Kidney epithelial cell (primary cell): ENCODE measurements around a stretch of chr3.

- RAMPAGE, long total RNA, result no peak
- RRBS, result no CpG with 5 or more reads among the region's 8 CpGs
These were observed 146.5 kb upstream of the UBE2E1 start for GRCh38 chr3:23659256-23659619.

DNA sequence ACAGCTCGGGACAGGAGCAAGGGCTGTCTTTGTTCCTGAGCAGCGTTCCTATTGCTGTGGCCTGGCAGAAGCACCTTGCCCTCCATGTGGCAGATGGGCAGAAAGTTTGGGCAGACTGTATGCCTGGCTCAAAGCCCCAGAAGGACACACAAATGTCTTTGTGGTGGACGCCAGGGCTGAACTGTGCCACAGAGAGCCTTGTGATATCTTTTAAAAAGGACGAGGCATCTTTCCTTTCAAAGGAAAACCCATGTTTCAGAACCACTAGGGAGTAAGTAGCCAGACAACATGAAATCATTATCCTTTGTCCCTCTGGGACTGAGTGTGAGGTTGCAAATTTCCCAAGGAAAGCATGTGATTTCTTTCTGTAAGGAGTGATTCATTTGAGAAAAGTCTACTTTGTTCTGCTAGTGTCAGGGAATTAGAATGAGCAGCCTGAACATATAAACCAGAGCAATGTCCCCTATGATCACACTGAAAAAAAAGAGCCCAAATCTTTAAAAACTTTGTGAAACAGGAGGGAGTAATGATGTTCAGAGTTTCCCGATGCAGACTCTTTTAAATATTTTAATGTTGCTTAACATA lies 29.2 kb upstream of the UBE2E1 start:
- RAMPAGE, long total RNA, result no peak
- RRBS, result no CpG with 5 or more reads among the region's 5 CpGs

DNA sequence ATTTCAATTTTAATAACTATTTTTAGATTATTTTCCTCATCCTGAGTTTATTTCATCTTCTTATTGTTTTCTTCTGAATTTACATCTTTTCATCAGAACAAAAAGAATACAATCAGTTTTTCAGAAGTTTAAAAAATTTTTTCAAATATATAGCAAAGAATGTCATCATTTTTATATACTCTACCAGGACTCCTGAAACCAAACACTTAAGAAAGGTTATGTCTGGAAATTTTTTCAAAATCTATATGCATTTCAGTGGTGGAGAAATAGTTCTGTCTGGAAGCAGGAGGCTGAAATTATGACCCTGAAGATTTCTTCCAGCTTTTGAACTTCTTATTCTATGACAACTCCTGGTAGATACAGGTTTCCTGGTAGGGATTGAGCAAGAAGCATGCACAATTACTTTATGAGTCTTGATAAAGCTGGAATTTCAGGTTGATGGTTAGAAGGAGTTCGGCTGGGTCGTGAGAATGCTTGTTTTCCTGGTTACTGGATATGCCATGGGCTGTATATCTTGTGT lies 1.5 kb upstream of the UBE2E1 start:
- RAMPAGE, long total RNA, result no peak
- RRBS, result no CpG with 5 or more reads among the region's 2 CpGs

DNA sequence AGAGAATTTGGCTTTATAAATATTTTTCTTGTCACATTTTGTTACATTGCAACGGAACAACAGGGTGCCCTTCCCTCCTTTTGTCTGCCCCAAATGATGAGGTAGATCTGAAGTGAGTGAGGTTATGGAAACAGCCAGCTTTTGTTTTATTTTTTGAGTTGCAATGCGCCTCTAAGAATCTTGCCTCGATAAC lies 1.6 kb downstream of the NR1D2 start:
- RAMPAGE, long total RNA, result no peak
- RRBS, result no CpG with 5 or more reads among the region's 3 CpGs

- RAMPAGE, long total RNA, result no peak
- RRBS, result no CpG with 5 or more reads among the region's 3 CpGs
These were observed 36.8 kb downstream of the NR1D2 start for GRCh38 chr3:23981886-23982257.

DNA sequence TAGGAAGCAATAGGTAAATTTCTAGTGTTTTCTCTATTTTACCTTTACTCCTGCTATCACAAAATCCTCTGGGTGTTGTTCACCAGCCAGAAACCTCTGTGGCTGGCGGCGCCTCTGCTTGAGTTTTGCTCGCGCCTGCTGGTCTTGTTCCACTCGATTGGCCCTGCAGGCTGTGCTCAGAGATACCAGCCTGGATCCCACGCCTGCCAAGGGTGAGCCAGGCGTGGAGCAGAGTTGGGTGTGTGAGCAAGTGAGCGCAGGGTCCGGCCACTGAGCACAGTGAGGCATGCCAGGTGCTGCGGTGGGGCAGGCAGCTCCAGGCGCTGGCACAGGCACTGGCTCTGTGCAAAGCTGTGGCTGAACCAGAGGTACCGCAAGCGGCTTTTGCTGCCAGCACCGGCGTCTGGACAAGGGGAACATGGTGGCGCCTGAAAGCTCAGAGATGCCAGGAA lies 73.6 kb downstream of the NR1D2 start:
- RAMPAGE, long total RNA, result no peak
- RRBS, result no CpG with 5 or more reads among the region's 16 CpGs

DNA sequence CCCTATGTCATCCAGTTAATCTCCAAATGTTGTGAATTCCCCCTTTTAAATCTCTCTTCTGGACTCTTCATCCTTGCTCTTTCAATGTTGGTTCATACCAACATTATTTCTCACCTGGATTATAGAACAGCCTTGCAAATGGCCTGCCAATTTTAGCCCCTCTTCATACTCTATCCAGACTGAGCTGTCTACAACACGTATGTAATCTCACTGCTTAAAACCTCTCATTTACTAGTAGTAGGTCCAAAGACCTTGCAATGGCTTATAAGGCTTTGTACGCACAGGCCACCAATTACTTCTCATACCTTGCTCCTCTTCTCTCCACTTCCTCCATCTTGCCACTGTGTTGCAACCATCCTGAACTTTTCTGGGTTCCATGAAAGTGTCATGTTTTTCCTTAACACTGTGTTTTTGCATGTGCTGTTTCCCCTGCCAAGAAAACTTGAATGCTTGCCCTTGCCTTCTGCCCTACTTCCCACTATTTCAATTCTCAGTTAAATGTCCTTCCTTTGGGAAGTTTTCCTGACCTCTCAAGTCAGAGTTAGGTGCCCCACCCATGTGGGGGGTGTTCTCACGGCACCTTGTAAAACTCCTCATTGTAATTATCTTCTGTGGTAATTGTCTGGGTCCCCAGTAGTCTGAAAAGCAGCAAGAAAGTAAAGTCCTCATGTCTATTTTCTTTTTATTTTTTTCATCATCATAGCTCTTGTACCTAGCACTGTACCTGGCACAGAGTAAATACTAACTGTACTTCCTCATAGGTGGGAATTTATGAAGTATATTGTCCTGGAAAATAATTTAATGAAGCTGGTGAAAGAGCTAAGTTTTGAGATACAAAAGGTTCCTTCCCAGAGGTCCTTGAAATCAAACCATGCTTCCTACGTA lies 182.8 kb downstream of the THRB start:
- RAMPAGE, long total RNA, result no peak
- RRBS, result no CpG with 5 or more reads among the region's 4 CpGs

DNA sequence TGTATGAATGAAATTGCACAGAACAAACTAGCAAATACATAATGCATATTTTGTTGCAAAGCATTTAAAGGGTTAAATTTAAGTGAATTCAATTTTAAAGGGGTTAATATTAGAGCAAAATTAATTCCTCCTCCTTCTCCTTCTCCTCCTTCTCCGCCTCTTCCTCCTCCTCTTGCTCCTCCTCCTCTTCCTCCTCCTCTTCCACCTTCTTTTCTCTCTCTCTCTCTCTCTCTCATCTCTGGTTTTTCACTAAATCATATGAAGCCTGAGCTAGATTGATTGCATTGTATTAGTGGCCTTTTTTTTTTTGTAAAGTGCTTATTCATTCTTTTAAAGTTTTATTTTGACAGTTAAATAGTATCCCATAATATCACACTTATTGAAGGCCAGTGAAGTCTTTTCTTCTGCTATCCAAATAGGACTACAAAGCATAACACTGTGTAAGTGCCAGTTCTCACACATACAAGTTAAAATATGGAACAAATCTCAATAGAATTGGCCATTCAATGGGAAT lies 154.4 kb downstream of the THRB start:
- RAMPAGE, long total RNA, result no peak
- RRBS, result no CpG with 5 or more reads among the region's 1 CpG

- RAMPAGE, long total RNA, result no peak
- RRBS, result no CpG with 5 or more reads among the region's 3 CpGs
These were observed 28.3 kb downstream of the THRB start for GRCh38 chr3:24466221-24466783.

DNA sequence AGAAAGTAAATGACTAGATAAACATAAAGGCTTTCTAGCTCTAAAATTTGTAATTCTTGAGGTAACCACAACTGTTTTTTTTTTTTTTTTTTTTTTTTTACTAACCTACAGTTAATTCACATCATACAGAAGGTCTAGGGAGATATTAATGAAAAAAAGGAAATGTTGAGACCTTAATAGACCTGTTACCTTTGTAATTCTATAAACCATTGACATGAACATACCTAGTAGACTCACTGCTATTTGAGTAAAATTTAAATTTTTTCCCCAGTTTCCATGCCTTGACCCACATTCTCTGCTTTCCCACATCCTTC lies 413.9 kb upstream of the THRB start:
- RAMPAGE, long total RNA, result no peak

- RAMPAGE, long total RNA, result no peak
- RRBS, result no CpG with 5 or more reads among the region's 8 CpGs
These were observed 42.3 kb upstream of the RARB start for GRCh38 chr3:25385627-25386320.

- RAMPAGE, long total RNA, result no peak
- RRBS, result no CpG with 5 or more reads among the region's 8 CpGs
These were observed 27.7 kb downstream of the RARB start for GRCh38 chr3:25455554-25456360.

DNA sequence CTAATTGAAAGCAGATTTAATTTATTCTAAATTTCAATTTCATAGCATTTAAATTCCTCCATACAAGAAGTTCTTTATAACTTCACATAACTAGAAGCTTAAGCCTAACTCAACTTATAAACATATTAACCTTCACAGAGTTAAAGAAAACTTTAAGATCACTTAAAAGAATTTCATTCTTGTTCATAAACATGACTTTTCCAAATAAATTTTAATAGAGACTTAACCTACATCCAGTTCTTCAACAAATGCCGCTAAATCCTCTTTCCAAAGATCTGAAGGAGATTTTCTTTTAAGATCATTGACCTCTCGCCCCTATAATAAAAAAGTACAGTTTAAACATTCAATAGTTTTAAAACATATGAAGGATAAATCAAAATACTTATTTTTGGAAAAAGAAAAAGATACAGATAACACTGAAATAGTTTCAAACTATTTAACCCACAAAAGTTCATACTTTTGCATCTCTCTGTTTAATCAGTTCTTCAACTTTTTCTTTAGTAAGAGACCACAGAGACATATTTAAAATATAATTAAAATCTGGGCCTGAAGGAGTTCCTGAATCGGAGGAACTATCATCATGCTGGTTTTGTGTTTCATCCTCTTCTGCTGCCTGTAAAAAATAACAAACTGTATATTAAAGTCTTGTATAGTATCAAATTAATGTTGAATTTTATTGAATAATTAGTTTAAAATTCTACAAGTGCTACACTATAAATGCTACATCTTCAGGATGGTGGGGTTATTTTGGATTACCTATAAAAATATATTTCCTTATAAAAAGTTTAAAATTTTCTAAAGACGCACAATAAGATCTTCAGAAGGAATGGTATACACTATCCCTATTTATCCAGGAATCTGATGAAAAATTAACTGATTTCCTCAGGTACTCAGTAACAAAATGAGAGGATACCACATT lies 49.5 kb downstream of the TOP2B start:
- RAMPAGE, long total RNA, result no peak
- RRBS, result no CpG with 5 or more reads among the region's 4 CpGs

- RAMPAGE, long total RNA, result no peak
- RRBS, result no CpG with 5 or more reads among the region's 4 CpGs
These were observed 44.2 kb downstream of the TOP2B start for GRCh38 chr3:25620505-25620926.

- RAMPAGE, long total RNA, result no peak
- RRBS, result no CpG with 5 or more reads among the region's 8 CpGs
These were observed 34.3 kb downstream of the TOP2B start for GRCh38 chr3:25629992-25631131.

DNA sequence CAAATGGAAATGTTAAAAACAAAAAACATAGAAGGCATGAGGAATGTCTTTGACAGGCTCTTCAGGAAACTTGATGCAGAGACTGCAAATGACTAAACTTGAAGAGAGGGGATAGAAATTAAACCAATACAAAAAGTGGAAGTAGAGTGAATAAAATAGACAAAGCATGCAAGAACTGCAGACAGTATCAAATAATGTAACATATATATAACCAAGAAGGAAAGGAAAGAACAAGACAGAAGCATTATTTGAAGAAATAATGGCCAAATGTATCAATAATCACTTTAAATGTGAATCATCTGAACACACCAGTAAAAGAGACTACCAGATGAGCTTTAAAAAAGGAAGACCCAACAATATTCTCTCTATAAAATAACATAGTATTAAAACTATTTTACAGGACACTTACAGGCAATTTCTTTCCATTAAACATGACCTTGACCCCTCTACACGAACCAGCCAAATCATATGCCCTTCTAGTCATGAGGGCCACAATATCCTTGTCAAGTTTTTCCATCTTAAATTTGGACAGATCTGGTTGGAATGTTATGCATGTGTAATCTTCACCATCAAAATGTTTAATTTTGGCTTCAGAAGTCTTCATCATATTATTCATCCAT lies 29.1 kb downstream of the TOP2B start:
- RAMPAGE, long total RNA, result no peak
- RRBS, result no CpG with 5 or more reads among the region's 1 CpG

DNA sequence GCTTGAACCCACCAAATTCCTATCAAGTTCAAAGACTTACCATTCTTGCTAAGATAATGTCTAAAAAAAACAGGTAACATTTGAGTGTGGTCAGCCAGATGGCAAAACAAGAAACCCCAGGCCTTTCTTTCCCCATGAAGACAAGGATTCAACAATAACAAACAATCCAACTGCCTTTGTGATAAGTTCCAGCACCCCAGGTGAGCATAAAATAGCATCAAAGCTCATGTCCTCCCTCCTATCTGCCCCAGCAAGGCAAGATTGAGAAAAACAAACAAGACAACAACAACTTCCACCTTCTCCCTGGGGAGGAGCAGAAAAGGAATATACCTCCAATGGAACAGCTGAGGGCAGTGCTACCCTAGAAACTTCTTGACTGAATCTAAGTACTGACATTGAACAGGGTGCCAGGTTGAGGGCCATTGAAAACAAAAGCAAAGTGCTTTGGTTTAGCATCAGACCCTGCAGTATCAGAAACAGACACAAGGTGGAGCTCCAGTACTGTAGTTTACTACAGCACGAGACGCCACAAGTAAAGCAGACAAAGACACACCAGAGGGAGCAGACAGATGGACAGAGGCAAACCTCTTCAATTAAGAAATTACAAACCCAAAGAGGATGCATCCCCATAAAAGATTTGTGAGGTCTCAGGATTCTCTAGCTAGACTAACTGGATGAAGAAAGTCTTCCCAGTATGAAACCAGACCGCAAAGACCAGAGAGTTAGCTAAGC lies 16.8 kb downstream of the TOP2B start:
- RAMPAGE, long total RNA, result no peak
- RRBS, result no CpG with 5 or more reads among the region's 3 CpGs

GRCh38 chr3:25663772-25664484 lies 779 bp downstream of the TOP2B start:
- RAMPAGE, long total RNA, result no peak
- RRBS, result under 1% methylated on average over 14 of the region's 64 CpGs

DNA sequence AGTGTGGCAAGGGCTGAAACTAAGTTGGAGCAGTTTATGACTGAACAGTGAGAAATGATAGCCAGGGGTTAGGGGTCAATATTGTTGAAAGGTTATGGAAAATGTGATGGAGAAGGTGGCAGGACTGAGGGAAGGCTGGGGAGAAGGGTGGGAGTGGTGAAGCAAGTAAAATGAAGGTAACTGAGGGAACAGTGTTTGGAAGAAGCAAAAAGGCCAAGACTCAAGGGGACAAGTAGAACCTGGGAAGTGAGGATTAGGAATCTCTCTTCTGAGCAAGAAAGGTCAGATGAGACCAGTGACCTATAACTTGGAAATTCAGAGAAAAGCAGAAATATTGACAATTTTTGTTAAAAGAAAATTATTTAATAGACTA lies 292.3 kb downstream of the LRRC3B start:
- RAMPAGE, long total RNA, result no peak

DNA sequence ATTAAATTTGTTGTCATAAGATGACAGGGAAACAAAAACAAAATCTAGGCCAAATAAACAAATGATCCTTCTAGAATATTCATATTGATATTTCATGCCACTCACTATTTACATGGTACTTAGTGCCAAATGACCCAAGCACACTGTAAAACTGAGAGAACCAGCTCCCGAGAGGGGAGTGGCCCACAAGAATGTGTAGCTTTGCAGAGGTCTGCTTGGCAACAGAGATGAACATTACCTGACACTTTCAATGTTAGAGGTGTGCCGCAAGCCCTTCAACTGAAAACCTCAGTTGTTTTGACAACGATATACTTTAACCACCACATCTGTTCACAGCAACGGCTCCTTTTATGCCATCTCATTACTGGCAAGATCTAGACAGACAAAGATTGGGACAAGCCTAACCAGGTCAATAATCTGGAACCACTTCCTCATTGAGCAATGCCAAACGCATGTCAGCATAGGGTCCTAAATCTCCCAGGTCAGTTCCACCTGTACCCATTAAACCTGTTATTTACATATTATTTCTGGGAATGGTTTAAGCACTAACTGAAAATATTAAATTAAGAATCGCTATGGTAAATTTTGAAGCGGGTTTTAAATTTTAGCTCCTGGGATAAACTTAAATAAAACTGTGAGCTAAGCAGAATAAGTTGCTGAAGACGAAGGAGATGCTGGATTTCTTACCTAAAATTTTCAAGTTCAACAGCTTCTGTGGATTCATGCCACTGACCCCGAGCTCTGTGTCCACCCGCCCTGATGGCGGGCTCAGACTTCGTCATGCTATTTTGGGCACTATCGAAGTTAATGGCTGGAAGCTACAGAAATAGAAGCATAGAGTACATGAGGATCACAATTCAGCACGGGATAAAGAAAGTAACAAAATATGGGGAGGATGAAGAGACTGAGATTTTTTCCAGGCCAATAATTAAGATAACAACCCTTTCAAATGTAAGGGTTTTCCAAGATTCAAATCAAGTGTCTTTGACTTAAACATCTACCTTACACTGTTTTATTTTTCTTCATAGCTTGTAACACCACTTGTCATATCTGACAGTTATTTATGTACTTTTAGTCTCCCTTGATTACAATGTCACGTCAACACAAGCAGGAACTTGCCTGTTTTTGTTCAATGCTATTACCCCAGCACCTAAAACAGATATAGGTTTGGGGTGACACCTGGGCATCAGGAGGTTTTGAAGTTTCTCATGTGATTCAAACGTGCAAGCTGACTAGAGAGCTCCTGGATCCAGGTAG lies 23.4 kb downstream of the NEK10 start:
- RAMPAGE, long total RNA, result no peak
- RRBS, result no CpG with 5 or more reads among the region's 16 CpGs